Epidermal melanocyte (primary cell): ENCODE measurements around the genes S100A5, DENND4B and HAX1.

GRCh38 chr1:153540279-153541338 lies at the start of gene S100A5:
Gene S100A5, minus strand, starts transcription at chr1:153540934.
- RRBS: no CpG with 5 or more reads among the region's 12 CpGs

GRCh38 chr1:153567517-153568296 lies 2.1 kb upstream of the S100A2 start:
- RRBS: no CpG with 5 or more reads among the region's 24 CpGs

DNA sequence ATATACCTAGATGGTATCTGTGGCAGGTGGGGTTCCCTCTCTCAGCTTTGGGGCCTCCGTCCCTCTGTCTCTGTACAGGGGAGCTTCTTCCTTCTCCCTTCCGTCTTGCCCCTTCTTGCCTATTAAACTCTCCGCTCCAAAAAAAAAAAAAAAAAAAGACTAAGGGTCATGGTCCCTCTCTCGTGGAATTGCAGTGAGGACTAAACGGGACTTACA lies 6.6 kb downstream of the S100A16 start:
- RRBS: no CpG with 5 or more reads among the region's 5 CpGs

DNA sequence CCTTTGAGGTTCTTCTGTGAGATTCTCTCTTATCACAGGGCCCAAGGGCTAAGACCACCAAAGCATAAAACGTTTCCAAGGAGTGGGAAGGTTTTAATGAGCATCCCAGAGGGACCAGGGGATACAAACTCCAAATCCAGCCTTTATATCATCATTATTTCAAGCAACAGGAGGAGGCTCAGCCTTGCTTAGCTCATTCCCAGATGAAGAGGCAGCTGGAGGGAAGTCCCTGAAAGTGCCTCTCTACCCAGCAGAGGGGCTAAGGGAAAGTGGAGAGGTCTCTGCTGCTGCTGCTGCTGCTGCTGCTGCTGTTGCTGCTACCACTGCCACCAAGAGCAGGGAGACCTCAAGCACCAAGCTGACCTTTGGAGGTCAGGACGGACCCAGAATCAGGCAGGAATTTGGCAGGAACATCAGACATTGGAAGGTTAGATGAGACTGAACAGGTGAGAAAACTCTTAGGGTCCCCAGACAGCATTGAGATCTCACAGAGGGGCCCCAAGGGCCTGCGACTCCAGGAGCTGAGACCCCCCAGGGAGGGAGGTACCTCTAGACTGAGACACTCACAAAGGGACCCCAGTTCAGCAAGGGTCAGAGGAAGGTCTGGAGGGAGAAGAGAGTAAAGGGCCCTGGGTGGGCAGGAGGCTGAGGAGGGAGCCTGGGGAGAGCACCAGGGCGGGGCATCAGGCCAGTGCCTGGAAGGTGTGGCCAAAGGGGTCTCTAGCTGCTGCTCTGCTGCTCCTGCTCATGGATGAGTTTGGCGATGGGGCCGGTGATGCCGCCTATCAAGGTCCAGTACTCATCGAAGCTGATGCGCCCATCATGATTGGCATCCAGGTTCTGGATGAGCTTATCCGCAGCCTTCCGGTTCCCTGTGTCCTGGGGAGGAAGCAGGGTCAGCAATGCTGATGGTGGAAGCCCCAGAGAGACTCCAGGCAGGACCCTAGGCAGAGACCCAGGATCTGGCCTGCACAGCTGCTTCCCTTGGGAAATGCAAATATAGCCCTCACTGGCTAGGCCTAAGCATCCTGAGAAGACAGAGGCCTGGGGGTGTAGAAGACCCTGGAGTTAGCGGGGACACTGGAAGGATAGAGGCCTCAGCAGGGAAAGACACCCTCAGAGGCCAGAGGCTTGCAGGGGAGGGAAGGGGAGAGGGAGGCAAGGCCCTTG lies 5.7 kb downstream of the S100A16 start:
- RRBS: 100% methylated on average over 5 of the region's 12 CpGs

GRCh38 chr1:153610825-153611565 lies 1.9 kb downstream of the S100A16 start:
- RRBS: no CpG with 5 or more reads among the region's 9 CpGs

- RRBS: no CpG with 5 or more reads among the region's 3 CpGs
Measured at GRCh38 chr1:153649962-153650484, 8.5 kb upstream of the SNAPIN start.

DNA sequence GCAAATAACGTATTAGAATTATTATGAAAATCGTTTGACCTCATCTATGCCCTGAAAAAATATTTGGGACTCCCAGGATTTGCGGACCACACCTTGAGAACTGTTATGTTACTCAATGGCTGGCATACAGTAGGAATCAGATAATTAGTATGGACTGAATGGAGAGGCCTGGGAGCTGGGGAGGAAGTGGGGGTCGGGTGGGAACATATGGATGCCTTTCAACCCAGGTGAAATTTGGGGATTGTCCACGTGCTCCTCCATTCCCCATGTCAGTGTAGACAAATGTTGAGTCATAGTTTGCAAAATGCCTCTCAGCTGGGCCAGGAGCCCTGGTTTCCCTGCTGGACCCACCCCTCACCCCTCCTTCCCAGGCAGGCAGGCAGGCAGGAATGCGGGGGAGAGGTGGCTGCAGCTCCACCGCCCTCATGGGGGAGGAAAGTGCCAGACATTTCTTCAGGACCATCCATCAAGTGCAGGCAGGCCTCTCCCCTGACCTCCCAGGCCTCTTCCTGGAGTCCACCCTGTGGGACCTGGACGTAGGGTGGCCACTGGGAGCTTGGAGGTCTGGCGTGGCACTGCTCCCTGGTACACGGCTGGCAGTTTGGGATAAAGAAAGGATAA lies 18.6 kb downstream of the NPR1 start:
- RRBS: no CpG with 5 or more reads among the region's 10 CpGs

DNA sequence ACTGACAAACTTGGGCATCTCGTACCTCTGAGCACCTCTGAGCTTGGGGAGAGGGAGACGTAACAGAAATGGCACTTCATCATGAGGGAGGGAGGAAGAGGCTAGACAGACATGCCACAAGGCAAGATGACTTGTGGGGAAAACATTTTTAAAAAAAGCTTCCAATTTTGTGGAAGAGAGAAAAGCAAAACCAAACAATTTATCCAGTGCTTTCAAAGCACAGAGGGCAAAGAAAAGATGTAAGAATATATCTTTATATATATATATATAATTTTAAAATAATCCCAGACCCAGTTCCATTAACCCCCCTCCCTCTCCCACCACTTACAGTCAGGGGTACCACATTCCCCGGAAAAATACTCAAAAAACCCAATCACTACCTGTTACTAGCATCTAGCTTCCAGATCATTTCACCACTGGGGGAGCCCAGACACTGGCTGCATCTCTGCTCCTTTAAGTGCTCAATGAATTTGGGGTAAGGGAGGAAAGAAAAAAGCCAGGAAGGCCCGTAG lies 32.7 kb downstream of the SLC27A3 start:
- RRBS: no CpG with 5 or more reads among the region's 4 CpGs

GRCh38 chr1:153946253-153946965 lies at the start of gene DENND4B:
Gene DENND4B, minus strand, starts transcription at chr1:153946718.
- RRBS: 3% methylated on average over 54 of the region's 81 CpGs

DNA sequence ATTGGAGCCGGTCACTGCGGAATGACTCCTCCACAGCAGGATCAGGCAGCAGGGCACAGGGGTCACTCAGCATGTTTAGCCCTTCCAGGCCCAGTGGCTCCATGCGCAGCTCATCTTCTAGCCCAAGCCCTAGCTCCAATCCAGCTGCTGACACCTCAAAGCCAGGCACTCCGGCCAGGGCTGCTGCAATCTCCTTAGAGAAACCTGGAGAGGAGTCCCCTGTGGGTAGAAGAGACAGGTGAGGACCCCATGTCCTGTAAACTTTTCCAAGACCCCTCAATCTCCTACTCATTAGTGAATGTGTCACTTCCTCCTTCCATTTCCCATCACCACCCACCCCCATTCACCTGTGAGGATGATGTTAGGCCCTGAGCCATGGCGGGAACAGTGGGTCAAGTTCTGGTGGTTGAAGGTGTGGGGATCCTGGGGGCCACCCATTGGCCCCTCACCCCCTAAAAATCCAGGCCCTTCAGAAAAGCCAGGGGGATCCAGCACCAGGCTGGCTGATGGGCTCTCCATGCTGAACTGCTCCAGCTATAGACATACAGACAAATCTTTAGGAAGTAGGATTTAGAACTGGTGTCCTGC lies 1.7 kb upstream of the DENND4B start:
- RRBS: no CpG with 5 or more reads among the region's 5 CpGs

- RRBS: no CpG with 5 or more reads among the region's 22 CpGs
Measured at GRCh38 chr1:153961890-153963192, 996 bp downstream of the SLC39A1 start.

DNA sequence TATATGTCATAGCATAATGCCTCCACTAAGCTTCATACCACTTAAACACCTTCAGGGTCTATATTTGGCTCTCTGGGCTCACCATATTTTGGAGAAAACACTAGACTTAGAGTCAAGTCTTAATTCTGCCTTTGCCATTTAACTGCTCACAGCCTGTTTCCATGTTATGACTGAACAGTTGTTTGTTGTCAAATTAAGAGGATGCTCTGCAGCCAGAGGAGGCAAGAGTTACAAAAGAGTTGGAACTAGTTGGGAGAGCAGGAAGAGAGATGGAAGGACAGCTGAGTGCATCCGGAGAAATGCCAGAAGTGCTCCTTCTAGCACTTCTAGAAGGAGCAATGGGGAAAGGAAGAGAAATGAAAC lies 1.9 kb downstream of the RAB13 start:
- RRBS: no CpG with 5 or more reads among the region's 1 CpG

- RRBS: no CpG with 5 or more reads among the region's 7 CpGs
Measured at GRCh38 chr1:153985088-153985893, 848 bp downstream of the RAB13 start.

GRCh38 chr1:154198964-154199509 lies 7.1 kb downstream of the CFAP141 start:
- RRBS: no CpG with 5 or more reads among the region's 3 CpGs

GRCh38 chr1:154219470-154219989 lies 860 bp downstream of the C1orf43 start:
- RRBS: no CpG with 5 or more reads among the region's 5 CpGs

DNA sequence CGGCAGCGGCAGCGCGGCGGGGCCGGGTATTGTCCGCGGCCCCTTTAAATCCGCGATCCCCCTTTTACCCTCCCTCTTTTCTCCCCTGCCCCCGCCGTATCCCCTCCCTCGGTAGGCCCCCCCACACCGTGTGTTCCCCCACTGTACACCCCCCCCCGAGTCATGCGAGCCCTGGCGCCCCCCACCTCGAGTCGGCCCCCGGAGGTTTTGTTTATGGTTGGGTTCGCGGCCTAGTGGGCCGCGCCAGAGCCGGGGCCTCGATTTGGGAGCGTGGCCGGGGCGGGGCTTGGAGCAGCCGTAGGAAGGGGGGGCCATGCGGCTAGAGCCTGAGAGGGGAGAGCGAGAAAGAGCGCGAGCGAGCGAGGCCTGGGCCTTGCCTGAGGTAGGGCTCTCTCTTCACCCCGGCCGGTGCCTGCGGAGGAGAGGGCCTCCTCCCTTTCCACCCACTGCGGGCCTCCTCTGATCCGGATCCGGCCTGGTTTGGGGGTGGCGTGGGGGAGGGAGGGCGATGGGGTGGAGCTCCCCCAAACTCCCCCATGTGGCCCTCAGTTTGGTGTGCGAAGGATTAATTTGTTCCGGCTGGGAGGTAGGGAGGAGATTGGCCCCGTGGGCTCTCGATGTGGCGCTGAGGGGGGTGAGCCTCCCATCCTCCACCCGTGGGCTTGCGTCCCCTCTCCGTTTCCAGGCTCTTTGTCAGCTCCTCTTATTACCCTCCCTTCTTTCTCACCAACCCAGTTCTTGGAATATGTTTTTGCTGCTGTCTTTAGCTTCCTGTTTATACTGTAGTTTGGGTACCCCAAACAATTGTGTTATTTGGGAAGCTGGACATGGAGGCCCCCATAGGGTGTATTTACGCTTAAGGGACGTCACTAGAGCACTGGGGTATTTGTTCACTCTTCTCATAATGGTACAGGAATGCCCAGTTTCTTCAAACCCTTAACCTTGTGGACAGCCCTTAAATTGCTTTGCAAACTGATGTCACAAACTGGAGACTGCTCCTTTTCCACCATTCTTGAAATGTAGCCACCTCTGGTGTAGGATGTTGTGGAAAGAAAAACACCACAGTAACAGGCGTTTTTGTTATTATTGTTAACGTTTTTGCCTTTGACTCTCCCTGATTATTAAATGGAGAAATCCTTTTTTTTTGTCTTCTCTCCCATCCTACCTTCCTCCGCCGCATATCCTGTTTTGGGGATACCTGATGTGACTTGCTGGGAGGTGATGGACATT lies 675 bp downstream of the UBAP2L start:
- RRBS: 3% methylated on average over 12 of the region's 58 CpGs

- RRBS: 3% methylated on average over 6 of the region's 45 CpGs
Measured at GRCh38 chr1:154272124-154272848, at the start of gene HAX1. Gene HAX1, plus strand, starts transcription at chr1:154272629.

- RRBS: no CpG with 5 or more reads among the region's 1 CpG
Measured at GRCh38 chr1:154327128-154327497, 1.8 kb downstream of the ATP8B2 start.

DNA sequence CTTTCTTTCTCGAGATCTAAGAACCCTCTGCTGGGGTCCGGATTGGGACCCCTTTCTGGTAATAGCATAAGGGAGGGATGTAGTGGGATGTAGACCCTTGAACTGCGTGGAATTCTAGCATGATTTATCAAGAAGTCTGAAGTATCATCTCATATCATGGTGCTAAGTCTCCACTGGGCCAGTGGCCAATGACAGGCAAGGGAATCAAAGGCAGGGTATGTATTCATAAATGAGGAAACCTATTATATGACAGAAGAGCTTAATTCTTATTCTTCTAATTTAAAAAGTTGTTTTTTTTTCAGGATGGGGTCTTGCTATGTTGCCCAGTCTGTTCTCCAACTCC lies 34.8 kb downstream of the ATP8B2 start:
- RRBS: no CpG with 5 or more reads among the region's 3 CpGs

GRCh38 chr1:154403287-154403486 lies 2.0 kb upstream of the IL6R start:
- RRBS: no CpG with 5 or more reads among the region's 2 CpGs